ENCODE measurements around a stretch of chr1.

DNA sequence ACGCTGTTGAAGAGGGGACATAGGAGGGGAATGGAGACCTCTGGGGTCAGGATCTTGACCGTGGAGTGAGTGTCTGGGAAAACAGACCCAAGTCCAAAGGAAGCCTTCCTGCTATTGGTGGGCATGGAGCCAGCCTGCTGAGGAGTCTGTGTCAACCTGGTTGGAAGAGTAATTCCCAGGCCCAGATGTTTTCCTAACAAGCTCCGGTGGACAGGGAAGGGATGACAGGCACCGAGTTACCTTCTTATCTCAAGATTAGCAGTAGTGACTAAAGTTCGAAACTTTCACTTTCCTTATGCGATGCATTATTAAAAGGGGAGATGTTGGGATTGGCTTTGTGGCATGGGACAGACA lies 25.9 kb upstream of the FHAD1 start:
- PRO-cap: no peak
- RAMPAGE, long total RNA, 3 experiments: no peak in any of the 3 experiments

DNA sequence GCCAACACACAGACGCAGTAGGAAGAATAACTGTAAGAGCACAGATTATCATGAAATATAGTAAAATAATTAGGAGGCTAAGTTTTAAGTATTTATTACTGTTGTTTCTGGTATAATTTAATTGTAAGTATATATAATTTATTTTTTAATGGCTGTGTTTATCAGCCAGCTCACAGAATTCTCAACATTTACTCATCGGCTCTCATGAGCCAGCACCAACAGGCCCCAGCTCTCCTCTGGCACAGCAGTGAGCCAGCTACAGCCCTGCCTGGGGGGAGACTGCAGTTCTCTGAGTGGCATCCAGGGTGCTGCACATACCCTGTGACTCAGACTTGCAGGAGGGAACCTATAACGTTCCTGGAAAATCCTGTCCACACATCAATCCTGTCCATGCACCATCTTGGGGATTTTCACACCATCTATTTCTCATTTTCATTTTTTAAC lies 36.4 kb downstream of the FHAD1 start:
- PRO-cap: no peak
- RAMPAGE, long total RNA, 3 experiments: no peak in any of the 3 experiments

- PRO-cap: no peak
- RAMPAGE, long total RNA, 3 experiments: no peak in any of the 3 experiments
Measured at GRCh38 chr1:15324310-15324783, 77.3 kb downstream of the FHAD1 start.

DNA sequence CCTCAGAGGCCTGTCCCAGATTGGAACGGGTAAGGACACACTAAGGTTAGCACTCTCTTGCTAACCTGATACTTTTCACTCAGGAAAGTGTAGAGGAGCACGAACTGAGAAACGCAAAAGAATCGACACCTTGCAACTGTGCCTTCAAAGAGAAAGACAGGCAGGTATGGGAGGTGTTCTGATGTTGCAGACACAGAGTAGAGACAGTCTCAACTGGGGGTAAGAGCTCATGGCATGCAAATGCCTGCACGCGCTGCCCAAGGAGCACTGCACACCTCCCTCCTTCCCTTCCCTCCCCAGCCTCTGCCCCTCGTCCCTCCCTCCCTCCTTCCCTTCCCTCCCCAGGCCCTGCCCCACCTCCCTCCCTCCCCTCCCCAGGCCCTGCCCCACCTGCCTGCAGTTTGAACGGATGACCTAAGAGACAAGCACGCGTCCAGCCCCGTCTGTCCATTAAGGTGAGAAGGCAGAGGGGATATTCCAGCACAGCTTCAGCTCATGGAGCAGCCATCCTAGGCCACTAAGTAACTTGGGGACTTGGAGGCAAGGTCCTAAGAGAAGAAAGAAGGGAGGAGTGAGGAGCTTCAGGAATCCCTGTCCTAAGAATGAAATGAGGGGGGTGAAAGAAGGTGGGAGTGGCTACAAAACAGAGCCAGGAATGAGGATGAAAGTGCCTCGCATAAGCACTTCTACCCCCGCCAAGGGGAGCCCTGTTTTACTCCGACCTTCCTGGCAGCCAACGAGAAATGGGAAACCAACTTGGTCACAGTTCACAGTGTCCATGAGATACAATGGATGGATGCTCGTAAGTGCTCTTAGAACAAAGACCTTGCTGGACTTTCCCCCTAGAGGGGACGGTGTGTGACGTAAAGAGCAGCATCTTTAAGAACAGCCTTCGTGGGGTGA lies 21.5 kb upstream of the EFHD2 start:
- PRO-cap: no peak
- RAMPAGE, long total RNA, 3 experiments: no peak in any of the 3 experiments

GRCh38 chr1:15413929-15414712 lies 4.4 kb downstream of the EFHD2 start:
- PRO-cap: no peak
- RAMPAGE, long total RNA, 3 experiments: no peak in any of the 3 experiments

DNA sequence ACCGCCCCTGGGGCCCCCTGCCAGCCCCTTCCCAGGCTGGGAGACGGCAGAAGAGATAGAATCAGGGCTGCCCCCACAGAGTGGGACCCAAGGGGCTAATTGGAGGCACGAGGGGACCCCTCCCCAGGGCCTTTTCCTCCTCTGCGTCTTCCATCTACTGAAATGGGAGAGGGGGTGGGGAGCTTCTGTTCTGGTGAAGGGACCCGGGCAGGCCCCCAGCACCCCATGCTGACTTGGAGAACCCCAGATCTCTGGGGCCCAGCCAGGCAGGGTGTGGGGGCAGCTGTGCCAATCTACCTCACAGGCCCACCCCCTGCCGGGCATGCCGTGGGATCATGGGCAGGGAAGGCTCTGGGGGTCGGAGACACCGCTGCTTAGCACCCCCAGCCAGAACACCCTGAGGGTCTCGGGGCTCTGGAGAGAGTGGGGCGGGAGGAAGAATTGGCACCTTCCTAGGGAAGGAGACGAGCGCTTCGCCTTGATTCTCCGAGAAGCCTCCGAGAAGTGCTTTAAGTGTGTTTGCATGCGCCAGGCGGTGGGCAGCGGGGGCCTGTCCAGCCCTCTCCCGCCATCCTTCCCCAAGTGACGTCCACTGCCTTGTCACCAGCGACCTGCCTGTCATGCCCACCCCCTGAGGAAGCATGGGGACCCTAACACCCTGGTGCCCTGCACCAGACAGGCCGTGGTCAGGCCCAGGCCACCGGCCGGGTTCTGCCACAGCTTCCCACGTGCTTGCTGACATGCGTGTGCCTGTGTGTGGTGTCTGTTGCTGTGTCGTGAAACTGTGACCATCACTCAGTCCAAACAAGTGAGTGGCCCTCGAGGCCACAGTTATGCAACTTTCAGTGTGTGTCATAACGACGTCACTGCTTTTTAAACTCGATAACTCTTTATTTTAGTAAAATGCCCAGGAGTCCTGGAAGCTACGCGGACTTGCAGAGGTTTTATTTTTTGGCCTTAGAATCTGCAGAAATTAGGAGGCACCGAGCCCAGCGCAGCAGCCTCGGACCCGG lies 8.8 kb upstream of the CTRC start:
- PRO-cap: no peak
- RAMPAGE, long total RNA, 3 experiments: no peak in any of the 3 experiments

DNA sequence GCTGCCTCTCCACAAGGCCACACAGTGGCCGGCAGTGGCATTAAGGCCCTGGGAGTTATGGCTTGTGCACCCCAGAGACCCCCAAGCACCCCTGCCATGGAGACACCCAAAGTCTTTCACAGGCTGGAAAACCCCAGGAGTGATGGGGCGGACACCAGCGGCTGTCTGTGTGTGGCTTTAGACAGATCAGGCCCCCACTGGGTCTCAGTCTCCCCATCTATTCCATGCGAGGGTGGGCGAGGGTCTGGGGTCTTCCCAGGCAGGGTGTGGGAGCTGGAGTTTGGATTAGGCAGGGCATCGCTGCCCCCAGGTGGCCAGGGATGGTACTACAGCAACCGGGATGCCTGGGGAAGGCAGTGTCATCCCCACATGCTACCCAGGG lies 7.2 kb upstream of the CTRC start:
- PRO-cap: no peak
- RAMPAGE, long total RNA, 3 experiments: no peak in any of the 3 experiments

DNA sequence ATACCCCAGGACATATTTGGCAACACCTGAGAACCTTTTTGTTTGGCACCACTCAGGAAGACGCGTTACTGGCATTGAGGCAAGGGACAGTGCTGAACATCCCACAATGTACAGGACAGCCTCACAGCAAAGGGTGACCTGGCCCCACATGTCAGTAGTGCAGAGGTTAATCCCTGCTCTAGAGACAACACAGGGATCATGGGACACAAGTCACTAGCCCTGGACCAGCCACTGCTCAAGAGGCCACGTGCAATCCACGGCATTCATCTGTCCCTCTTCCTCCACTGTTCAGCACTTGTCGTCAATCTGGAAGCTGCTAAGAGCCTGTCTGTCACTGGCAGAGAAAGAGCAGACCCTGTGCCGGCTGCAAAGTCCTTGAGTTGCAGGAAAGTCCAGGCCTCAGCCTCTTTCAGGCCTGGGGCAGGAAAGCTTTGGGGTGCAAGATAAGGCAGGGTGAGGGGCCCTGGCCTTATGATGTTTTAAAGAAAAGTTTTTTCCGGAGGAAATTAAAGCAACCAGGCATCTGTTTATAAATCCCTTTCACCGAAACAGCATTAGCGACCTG lies 16.7 kb downstream of the CELA2B start:
- PRO-cap: no peak
- RAMPAGE, long total RNA, 3 experiments: start-site peak on the minus strand in 1 of 3 experiments, centred at position 197 of the sequence, 16 reads per replicate

DNA sequence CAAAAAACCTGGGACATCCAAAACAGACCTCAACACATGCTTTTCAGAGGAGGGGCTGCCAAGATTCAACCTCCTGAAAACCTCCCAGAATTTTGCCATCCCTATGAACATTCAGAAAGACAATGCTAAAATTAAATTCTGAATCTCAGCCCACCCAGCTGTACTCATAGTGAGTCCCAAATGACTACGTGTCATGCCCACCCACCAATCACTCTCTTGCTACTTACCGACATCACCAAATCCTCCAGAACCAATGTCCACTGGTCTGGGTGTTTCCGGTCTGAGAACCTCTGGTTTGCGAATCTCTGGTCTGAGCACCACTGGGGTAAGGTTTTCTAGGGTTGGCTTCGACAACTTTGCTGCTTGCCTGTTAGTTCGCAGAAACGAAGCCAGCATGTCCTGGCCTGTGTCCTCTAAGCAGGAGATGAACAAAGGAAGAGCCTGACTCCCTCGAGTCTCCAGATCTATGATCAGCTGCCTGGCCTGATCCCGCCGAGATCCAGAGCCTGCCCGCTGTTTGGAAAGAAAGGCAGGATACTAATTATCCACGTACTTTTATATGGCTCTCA lies 6.0 kb downstream of the CASP9 start:
- PRO-cap: no peak
- RAMPAGE, long total RNA, 3 experiments: no peak in any of the 3 experiments

GRCh38 chr1:15574636-15575251 lies 10.1 kb downstream of the AGMAT start:
- PRO-cap: no peak
- RAMPAGE, long total RNA, 3 experiments: no peak in any of the 3 experiments

DNA sequence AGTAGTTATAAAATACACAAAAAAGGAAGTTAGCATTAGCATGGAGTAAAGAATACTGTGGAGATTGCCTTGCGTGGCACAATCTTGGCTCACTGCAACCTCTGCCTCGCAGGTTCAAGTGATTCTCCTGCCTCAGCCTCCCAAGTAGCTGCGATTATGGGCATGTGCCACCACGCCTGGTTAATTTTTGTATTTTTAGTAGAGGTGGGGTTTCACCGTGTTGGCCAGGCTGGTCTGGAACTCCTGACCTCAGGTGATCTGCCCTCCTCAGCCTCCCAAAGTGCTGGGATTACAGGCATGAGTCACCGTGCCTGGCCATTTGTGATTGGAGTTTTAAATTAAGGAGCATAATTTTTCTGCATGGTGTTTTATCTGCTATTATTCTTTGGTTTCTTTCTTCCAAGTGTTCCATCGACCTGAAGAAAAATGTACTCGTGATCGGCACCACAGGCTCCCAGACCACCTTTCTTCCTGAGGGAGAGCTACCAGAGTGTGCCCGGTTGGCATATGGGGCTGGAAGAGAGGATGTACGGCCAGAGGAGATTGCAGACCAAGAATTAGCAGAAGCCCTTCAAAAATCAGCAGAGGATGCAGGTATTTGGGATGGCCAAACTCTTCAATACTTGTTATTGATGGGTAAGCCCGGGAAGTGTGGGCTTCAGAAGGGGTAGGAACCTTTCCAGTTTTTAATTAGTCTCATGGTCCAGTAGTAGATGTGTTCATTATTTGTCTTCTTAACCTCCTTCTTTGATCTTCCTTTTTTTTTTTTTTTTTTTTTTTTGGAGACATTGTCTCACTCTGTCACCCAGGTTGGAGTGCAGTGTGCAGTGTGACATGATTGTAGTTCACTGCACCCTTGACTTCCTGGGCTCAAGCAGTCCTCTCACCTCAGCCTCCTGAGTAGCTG lies 8.0 kb upstream of the RSC1A1 start:
- PRO-cap: no peak
- RAMPAGE, long total RNA, 3 experiments: no peak in any of the 3 experiments

DNA sequence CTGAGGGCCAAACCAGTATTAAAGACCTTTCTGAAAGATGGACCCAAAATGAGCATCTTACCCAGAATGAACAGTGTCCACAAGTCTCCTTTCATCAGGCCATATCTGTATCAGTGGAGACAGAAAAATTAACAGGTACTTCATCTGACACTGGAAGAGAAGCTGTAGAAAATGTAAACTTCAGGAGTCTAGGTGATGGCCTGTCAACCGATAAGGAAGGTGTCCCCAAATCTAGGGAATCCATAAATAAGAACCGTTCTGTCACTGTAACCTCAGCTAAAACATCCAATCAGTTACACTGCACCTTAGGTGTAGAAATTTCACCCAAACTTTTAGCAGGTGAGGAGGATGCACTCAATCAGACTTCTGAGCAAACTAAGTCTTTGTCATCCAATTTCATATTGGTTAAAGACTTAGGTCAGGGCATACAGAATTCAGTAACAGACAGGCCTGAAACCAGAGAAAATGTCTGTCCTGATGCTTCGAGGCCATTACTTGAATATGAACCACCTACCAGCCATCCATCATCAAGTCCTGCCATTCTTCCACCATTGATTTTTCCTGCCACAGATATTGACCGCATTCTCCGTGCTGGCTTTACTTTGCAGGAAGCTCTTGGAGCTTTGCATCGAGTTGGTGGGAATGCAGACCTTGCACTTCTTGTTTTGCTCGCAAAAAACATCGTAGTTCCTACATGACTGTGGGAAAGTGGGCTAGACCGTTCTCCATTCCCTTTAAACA lies 1.7 kb downstream of the RSC1A1 start:
- PRO-cap: no peak
- RAMPAGE, long total RNA, 3 experiments: no peak in any of the 3 experiments

GRCh38 chr1:15666964-15667588 lies 7.6 kb downstream of the RSC1A1 start:
- PRO-cap: no peak
- RAMPAGE, long total RNA, 3 experiments: no peak in any of the 3 experiments

DNA sequence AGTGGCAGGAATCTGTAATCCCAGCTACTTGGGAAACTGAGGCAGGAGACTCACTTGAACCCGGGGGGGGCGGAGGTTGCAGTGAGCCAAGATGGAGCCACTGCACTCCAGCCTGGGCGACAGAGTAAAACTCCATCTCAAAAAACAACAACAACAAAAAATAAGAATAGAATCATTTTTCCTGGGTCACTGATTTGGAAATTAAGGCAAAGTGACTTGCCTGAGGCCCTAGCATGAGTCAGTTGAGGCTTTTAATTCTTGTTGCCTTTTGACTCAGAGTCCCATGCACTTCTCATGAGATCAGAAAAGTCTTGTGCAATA lies 3.6 kb upstream of the PLEKHM2 start:
- PRO-cap: bidirectional peak, plus-strand start outside the sequence, minus-strand start at position 244 of the sequence
- RAMPAGE, long total RNA, 3 experiments: no peak in any of the 3 experiments

DNA sequence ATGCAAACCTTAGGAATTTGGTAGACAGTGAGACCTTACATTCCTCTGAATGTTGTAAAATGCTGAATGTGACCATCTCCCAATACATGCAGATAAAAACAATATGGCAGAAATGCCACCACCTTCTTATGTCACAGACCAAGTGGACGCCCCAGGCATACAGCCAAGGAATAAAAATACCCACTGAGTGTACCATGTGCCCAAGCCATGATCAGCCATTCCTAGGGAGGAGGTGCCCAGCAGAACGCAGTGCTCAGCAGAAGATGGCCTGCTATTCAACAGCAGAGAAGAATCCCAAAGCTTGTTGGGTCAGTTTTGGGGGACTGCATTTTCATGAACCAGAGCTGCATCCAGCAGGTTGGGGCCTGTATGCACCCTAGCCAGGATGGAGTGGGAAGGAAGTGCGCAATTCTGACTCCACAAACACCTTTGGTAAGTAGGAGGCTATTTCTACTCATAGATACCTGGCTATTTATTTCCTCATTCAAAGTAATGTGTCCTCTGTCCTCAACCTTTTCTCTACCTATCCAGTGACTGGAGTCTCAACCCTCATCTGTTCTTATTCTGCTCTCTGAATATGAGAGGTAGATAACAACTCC lies 2.8 kb upstream of the PLEKHM2 start:
- PRO-cap: no peak
- RAMPAGE, long total RNA, 3 experiments: no peak in any of the 3 experiments

- PRO-cap: no peak
- RAMPAGE, long total RNA, 3 experiments: start-site peak on the plus strand in 1 of 3 experiments, at chr1:15725294-15725341 at its widest, 17 reads per replicate
Measured at GRCh38 chr1:15724800-15725727, 11.0 kb upstream of the SLC25A34 start.

DNA sequence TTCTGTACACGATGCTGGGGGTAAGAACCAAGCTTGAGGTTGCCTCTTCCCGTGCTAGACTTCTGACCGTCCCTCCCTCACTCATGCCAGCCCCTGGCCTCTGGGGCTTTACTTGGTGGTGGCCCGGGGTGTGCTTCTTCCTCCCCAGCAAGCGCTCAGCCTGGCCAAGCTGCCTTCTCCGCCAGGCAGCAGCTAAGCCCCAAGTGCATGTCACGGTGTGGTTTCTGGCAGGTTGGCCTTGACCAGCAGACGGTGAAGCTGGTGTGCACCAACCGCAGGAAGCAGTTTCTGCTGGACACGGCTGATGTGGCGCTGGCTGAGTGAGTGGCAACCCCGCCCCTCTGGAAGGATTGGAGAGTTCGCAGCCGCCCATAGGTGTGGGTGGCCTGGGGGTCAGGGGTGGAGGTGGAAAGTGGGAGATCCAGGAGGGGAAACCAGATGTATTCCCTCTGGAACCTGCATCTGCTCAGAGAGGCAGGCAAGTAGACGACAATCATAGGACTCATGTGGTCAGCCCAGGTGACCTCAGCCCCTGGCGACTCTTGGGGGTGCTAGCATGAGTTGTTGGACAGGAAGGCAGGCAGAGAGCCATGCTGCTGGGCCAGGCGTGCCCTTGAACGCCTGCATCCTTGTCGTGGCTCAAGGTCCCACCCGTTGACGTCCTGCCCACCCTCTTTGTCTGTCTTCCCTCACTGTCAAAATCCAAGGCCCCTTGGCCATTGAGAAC lies 7.0 kb upstream of the SLC25A34 start:
- PRO-cap: no peak
- RAMPAGE, long total RNA, 3 experiments: no peak in any of the 3 experiments

GRCh38 chr1:15749220-15750096 lies 7.2 kb downstream of the TMEM82 start:
- PRO-cap: no peak
- RAMPAGE, long total RNA, 3 experiments: no peak in any of the 3 experiments

GRCh38 chr1:15756949-15758090 lies 1.3 kb upstream of the FBLIM1 start:
- PRO-cap: unidirectional peak, plus-strand start at chr1:15757616; bidirectional peak, plus-strand start at chr1:15757912, minus-strand start at chr1:15757726
- RAMPAGE, long total RNA, 3 experiments: no peak in any of the 3 experiments

DNA sequence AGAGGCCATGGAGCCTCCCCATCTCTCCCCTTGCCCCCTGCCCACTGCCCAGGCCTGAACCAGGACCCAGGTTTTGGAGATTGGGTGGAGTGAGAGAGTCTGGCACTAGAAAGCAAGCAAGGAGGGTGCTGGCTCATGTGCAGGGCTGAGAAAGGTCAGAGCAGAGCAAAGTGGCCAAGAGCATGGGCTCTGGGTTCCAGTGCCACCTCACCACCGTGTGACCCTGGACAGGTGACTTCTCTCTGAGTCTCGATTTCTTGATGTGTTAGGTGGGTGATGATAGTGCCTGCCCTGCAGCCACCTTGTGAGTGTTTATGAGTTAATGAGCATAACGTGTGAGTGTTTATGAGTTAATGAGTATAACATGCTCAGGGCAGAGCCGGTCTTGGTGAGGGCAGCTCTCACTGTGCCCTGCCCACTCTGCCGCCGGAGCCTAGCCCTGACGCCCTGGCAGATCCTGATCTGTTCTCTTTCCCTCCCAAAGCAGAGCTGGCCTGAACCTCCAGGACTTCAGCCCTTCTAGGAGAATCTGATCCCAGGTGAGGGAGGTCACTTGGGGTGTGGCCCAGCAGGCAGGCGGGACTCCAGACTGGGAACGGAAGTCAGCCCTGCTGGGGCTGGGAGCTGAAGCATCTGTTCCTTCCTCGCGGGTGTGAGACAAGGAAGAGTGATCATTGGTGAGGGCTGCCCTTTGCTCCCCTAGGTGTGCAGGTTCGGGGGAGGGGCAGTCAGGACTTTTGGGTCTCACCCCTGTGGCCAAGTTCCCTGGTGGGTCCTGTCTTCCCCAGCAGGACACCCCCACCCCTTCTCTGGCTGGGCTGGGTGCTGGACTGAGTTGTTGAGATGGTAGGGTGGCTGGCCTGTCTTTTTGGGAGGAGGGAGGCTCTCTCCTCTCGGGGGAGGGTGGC lies 5.7 kb downstream of the FBLIM1 start:
- PRO-cap: no peak
- RAMPAGE, long total RNA, 3 experiments: no peak in any of the 3 experiments

Data from subcutaneous adipose tissue (tissue), 3 donors.